UCH-1 (cell line): ENCODE measurements around the genes DNM1L, YARS2, KIF21A, LRRK2 and PRICKLE1.

DNA sequence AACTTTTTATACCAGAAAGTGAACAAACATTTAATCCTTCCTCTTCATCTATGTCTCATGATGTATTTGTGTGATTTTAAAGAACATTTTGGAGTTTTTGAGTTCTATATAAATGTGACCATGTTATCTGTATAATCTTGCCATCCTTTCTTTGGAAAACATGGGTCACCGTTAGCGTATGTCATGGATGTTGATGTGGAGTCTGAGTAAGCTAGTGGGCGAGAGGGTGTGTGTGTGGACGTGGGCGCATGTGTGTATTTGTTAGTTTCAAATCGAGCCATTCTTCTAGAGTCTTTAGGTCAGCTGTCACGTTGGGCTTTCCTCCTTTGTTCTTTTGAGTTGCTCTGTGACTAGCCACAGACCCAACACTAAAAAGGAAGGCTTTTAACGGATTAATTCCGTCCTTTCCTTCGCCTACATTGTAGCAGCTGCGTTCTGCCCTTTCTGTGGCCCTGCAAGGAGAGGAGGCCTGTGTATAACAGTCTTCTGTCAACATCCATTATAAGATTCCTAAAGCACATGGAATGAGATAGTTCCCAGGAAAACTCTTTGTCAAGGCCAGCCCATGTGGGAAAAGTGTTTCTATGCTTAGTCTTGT, 117.2 kb upstream of the DNM1L start:
- RRBS, result no CpG with 5 or more reads among the region's 11 CpGs

DNA sequence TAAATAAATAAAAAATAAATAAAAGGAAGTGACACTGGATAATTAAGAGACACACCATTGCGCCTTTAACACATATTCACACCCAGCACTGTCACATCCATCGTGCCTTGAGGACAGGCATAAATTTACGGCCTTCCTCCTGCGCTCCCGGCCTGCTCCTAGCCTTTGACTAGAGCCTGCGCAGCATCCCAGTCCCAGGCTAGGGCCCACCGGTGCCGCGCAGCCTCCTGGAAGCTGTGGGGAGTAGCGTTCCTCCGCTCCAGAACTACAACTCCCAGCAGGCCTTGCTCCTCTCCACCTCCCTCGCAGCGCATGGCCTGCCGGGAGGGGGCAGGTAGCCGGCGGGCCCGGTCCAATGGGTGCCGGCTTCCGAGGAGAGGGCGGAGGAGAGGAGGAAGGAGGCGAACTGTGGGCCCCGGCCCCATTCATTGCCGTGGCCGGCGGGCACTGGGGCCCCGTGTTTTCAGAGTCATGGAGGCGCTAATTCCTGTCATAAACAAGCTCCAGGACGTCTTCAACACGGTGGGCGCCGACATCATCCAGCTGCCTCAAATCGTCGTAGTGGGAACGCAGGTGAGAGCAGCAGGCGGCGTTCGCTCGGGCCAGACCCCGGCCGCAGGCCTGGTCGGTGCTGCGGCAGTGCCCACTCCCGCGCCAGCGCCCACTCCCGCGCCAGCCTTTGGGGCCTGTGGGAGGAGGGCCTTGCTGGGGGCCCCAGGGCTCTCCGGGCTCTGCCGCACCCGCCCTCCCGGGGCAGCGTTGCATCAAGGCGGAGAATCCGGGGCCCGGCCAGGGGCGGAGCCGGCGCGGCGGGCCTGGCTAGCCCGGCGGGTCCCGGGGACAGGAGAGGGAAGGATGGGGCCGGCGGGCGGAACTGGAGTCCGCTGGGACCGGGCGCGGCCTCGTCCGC, at the start of gene DNM1L:
Gene DNM1L, plus strand, starts transcription at position 409 of the 910 bp plus-strand sequence.
- RRBS, result 12% methylated on average over 6 of the region's 72 CpGs

DNA sequence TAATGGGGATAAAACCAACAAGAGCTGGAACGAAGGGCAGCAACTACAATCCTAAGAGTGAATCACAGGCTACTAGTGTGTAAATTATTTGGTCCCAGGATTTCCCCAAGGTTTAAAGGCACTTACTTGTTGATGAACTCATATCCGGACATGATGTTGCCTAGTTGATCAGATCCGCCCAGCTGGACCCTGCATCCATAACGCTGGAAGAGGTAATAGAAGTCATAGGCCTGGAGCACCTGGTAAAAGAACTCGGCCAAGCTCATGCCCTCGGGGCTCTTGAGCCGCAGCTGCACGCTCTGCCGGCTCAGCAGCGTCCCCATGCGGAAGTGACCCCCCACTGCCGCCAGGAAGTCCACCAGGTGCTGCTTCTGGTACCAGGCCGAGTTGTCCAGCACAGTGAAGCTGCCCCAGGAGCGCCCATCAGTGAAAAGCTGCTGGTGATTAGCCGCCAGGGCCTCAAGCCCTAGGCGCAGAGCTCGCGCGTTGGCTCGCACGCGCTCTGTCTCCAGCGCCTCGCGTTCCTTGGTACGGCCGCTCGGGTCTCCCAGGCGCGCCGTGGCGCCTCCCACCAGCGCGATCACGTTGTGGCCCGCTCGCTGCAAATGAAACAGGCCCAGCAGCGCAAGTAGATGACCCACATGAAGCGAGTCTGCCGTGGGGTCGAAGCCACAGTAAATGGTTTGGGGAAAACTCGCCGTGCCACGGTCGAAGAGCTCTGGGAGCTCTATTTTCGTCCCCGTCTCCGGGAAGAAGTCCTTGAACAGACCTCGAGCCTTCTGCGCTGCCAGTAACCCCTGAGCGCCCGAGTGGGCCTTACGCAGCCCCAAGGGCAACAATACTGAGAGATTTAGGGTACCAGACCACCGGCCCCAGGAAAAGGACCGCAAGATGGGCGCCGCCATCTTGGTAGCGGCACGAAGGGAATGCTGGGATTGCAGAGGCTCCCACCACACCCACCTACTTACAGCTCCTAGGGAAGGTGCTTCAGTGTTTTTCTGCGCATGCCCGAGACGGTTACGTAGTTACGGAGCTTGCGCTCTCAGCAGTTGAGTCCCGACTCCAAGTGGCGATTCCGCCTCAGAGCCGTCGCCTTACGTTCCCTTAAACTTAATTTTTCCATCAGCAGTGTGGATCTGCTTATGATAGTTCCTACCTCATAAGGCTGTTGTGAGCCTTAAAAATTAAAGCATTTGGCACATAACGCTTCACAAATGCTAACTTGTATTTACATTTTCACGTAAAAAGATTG, at the start of gene YARS2:
Gene YARS2, minus strand, starts transcription at position 928 of the 1,252 bp plus-strand sequence.
- RRBS, result no CpG with 5 or more reads among the region's 73 CpGs

DNA sequence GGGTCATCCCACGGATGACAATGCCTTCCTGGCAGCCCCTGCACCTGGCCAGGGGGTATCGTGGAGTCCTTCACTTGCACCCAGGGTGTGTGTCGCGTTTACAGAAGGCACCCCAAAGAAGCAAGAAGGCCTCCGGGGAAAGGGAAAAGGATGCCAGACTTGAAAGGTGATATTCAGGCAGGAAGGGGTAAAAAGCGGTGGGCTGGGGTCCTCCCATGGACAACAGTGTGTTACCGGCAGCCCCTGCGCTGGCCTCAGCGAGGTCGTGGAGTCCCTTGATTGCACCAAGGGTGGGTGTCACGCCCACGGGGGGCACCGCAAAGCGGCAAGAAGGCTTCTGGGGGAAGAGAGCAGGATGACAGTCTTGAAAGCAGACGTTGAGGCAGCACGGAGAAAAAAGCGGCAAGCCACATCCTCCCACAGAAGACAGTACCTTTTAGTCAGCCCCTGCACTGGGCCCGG, 162.6 kb upstream of the ALG10B start:
- RRBS, result 23% methylated on average over 2 of the region's 18 CpGs

- RRBS, result no CpG with 5 or more reads among the region's 3 CpGs
Observed at GRCh38 chr12:38892297-38892590, 13.1 kb downstream of the CPNE8 start.

DNA sequence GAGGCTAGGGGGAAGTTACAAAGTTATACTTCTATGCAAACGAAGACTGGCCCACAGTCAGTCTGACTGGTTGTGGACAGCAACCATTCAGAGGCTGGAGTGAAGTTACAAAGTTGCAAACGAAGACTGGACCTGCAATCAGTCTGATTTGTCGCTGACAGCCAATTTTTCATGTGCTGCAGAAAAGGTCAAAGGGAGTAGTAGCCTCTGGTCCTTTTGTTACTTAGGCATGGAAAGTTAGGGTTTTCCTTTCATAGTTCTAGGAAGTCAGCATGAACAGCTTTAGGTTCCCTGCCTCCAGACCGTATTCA, 78.0 kb upstream of the CPNE8 start:
- RRBS, result no CpG with 5 or more reads among the region's 4 CpGs

DNA sequence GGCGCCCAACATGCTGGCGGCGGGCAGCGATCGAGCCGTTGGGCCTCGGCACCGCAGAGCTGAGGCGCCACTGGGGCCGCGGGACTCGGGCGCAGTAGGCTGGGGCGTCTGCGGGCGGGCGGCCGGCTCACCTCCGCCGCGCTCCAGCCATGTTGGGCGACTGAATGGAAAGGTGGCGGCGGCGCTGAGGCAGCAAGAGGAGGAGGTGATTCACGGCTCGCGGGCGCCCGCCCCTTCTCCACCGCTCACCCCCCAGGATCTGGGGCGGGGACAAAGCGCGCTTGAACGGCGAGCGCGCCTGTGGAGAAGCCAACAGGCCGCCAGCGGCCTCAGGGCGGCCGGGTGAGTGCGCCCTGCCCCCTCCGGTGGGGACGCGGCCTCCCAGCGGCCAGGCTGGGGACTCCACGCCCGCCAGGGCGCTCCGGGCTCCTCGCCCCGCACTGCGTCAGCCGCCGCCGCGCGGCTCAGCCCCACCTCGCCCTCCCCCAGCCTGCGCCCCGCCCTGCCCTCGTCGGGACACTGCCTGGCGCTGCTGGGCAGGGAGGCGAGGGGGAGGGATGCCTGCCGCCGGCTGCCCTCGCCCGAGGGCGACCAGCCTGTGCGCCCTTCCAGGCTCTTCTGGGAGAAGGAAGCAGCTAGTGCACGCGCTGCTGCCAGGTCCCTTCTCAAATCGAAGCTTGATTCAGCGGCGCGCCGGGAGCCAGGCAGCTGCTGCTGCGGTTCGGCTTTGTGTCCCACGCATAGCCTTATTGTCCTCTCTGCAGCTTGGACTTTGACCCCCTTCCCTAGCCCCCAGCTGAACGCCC, at the start of gene KIF21A:
Gene KIF21A, minus strand, starts transcription at position 162 of the 806 bp plus-strand sequence.
- RRBS, result 3% methylated on average over 8 of the region's 83 CpGs

DNA sequence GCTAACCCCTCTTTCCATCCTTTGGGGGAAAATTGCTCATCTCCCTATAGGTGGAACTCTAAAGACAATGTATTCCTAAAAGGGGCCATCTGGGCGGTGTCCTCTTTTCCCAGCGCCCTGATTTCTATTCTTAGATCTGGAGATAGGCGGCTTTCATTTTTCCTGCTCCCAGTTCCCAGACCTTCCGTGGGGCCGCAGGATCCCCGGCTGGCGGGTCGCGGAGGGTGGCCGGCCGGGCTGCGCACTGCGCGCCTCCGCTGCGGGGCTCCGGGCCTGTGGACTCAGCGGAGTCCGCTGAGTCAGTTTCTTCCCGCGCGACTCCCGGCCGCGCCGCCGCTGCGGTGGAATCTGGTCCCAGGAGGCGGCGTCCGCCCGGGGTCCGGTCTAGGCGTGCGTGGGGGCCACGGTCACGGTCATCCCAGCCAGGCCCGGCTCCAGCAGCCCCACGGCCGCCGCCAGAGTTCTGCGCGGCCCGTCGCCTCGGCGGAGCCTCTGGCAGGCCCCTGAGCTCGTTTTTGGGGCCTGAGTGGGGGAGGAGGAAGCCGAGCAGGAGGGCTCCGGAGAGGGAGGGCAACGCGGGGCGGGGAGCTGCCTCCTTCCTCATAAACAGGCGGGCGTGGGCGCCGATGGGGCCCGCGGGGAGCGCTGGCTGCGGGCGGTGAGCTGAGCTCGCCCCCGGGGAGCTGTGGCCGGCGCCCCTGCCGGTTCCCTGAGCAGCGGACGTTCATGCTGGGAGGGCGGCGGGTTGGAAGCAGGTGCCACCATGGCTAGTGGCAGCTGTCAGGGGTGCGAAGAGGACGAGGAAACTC, at the start of gene LRRK2:
Gene LRRK2, plus strand, starts transcription at position 629 of the 809 bp plus-strand sequence.
- RRBS, result 7% methylated on average over 28 of the region's 73 CpGs

- RRBS, result no CpG with 5 or more reads among the region's 3 CpGs
Observed at GRCh38 chr12:42364344-42364591, 38.3 kb downstream of the PPHLN1 start.

DNA sequence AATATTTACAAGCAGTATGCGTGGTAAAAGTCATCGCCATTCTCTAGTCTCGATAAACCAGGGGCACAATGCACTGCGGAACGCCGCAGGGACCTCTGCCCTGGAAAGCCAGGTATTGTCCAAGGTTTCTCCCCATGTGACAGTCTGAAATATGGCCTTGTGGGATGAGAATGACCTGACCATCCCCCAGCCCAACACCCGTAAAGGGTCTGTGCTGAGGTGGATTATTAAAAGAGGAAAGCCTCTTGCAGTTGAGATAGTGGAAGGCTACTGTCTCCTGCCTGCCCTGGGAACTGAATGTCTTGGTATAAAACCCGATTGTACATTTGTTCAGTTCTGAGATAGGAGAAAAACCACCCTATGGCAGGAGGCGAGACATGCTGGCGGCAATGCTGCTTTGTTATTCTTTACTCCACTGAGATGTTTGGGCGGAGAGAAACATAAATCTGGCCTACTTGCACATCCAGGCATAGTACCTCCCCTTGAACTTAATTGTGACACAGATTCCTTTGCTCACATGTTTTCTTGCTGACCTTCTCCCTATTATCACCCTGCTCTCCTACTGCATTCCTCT, 62.1 kb downstream of the PPHLN1 start:
- RRBS, result no CpG with 5 or more reads among the region's 11 CpGs

- RRBS, result no CpG with 5 or more reads among the region's 6 CpGs
Observed at GRCh38 chr12:42426538-42427206, 100.7 kb downstream of the PPHLN1 start.

- RRBS, result no CpG with 5 or more reads among the region's 15 CpGs
Observed at GRCh38 chr12:42464702-42465396, 124.7 kb downstream of the PRICKLE1 start.

DNA sequence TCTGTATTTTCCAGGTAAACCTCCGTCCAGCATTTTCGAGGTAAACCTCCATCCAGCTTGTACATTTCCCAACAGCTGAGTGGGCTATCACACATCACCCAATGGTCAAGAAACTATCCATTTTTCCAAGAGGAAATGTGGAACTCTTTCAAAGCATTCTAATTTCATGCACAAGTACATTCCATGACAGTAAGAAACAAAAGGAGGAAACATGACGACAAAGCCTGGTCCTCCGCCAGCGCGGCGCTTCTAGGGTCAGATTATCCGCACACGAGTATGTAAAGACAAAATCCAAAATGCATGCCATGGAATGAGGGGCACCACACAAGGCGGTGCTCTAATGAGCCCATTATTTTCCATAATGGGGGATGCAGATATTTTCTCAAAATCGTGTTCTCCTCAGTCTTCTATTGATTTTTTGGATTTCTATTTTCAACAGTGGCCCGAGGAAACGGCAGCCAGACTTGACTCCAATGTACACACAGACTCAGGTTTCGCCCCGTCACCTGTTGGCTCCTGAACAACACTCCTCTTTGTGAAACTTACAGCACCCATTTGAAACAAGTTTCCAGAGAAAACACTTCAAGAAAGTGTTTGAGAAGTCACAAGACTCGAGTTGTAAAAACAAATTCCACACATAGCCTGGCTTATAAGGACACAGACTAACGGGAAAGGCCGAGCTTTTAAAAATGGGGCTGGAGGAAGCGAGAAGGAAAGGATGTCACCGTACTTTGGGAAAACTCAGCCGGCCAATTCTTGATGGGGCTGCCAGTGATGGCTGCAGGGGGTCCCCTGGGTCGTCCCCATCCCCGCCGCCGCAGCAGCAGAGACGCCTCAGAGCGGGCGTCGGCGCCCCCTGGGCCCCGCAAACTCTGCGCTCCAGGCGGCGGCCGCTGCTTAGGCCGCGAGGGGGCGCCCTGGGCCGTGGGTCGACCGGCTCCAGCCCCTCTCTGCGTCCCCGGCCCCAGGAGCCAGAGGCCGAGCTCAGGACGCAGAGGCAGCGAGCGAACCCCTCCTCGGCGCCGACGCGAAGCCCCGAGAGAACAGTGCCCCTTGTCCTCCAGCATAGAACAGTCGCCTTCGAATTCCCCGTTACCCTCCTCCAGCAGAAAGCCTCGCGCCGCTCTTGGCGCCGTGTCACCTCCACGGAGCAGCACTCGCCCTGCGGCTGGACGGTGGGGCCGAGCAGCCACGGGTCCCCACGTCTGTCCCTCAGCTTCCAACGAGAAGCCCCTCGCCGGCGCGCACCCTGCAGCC, 107.1 kb downstream of the PRICKLE1 start:
- RRBS, result 12% methylated on average over 3 of the region's 73 CpGs

DNA sequence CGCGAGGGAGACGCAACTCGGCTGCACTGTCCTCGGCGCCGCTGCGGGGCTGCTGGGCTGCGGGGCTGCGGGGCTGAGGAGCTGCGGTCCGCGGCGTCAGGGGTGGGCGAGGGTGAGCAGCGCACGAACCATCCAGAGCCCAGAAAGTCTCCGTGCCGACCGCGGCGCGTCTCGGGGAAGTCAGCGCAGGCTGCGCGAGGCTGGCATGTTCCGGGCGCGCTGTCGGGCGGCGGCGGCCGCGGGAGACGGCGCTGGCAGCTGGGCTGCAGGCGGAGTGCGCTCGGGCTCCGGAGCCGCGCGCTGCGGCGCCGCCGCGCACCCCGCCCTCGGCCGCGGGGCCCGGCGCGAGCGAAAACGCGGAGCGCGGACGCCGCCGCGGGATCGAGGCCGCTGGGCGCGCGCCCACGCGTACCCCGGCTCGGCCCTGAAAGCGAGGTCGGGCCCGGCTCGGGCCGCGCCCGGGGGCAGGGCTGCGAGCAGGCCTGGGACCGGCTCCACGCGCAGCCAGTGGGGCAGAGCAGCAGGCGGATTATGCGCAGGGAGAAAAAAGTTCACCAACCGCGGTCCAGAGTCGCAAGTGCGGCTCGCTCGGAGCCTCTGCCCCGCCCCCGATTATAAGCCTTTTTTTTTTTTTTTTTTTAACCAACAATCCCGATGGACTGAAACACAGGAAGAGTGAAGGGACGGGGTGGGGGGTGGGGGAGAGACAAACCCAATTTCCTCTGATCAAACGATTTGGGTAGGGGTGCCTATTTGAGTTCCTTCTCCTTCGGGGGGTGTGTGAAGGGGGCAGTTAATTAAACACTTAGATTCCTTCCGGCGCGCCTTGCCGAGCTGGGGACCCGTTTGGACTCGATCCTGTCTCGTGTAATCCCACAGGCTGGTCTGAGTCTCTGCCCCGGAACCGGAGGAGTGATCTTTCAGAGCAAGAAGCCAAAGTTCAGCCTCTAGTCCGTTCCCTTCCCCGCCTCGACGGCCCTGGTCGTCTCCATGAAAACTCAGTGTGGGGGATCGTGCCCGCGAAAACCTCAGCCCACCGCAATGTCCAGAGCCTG, at the start of gene PRICKLE1:
Gene PRICKLE1, minus strand, starts transcription at position 278 of the 1,055 bp plus-strand sequence.
- RRBS, result 5% methylated on average over 50 of the region's 118 CpGs

GRCh38 chr12:42985550-42985867, 396.0 kb upstream of the PRICKLE1 start:
- RRBS, result no CpG with 5 or more reads among the region's 1 CpG

DNA sequence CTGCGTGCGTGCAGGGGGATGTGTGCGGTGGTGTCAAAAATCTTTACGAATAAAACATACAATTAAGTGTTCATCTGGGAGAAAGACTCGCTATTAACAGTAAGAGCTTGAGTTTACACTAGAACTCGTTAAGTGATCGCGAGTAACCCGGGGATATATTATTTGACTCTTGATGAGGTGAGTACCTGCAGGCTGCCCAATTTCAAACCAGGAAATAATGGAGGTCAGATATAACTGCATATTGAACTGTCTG, 852 bp downstream of the TWF1 start:
- RRBS, result no CpG with 5 or more reads among the region's 9 CpGs

- RRBS, result no CpG with 5 or more reads among the region's 8 CpGs
Observed at GRCh38 chr12:43884866-43885389, 49.0 kb downstream of the TMEM117 start.

GRCh38 chr12:44252513-44252938, 416.6 kb downstream of the TMEM117 start:
- RRBS, result no CpG with 5 or more reads among the region's 1 CpG

GRCh38 chr12:45216377-45217017, 602 bp downstream of the ANO6 start:
- RRBS, result 4% methylated on average over 11 of the region's 59 CpGs

DNA sequence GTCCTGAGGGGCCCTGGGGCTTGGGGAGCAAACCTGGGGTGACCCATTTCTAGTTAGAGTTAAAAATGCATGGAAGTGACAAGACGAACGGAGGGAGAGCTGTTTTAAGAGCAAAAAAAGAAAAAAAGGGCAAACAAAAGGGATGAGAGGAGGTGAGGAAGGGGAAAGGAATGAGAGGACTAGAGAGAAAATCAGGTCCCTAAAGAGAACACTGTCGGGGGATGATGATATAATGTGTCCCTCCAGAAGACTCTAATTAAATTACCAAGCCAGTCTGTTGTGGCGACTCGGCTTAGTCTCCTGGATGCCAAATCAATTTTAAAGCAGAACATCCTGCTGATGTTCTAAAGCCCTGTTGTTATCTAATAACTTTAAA, 1.1 kb downstream of the ANO6 start:
- RRBS, result no CpG with 5 or more reads among the region's 5 CpGs